Calu3 (cell line): ENCODE measurements around a stretch of chr13.

GRCh38 chr13:106514723-106515731 is 20.4 kb downstream of the EFNB2 start:
- PRO-cap = no peak

GRCh38 chr13:106522962-106523242 is 12.6 kb downstream of the EFNB2 start:
- PRO-cap = no peak

GRCh38 chr13:106561631-106562349 is 6.1 kb downstream of the ARGLU1 start:
- PRO-cap = no peak

DNA sequence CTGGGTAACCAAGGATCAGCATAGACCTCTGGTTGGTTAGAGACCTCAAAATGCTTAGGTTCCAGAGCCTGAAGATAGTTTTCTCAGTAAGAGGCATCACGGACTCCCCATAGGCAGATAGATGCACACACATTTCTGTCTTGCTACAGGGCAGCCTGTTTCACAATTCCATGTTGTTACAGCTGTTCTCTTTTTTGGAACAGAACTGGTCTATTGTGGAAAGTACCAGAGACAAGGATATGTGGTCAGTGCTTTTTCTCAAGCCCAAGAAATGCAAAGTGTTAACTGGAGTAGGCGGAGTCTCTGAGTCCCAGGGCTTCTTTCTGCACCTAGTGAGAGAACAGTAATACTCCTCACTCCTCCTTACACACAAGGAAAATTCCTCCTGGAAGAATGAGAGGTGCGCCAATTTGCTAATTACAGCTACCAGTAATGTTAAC is 141.5 kb upstream of the ARGLU1 start:
- PRO-cap = no peak

DNA sequence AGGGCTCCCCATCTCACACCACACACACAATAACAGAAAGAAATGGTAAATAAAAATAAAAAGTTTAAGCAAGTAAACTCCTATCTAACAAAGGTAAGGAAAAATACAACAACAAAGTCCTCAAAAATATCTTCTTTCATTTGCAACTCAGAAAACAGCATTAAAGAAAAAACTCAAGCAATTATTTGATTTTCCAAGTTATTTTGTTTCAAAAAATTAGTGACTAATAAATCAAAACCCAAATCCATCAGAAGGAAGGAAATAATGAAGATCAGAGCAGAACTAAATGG is 213.6 kb downstream of the NALF1 start:
- PRO-cap = no peak

- PRO-cap = no peak
These were observed 2.2 kb upstream of the TNFSF13B start for GRCh38 chr13:108267388-108267672.

DNA sequence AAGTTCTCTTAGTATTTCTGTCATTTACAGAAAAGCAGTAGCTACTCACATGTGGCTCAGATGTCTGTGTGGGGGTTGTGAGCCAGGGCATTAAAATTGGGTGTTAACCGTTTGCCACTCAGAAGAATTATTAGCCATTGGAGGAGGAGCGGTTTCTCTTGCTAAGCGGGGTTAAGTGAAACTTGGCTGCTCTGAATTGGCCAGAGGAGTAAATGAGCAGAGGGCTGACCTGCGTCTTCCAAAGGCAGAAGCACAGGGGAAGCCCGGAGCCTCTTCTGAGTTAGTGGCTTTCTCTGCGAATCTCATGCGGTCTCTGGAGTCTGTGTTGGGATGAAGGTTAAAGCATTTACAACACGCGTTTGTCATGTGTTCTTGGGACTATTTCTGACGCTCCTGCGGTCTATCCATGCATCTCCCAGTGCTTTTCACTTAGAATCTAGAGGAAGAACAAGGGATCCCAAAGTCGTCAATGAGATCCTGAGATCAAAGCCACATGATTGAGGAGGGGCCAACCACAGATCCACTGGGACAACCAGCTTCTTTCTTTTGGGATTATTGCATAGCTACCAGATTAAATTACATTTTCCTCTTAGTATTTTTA is 132.6 kb upstream of the MYO16 start:
- PRO-cap = no peak

- PRO-cap = no peak
These were observed 75.6 kb downstream of the MYO16 start for GRCh38 chr13:108704786-108705567.

- PRO-cap = no peak
These were observed 511.4 kb downstream of the MYO16 start for GRCh38 chr13:109140828-109141278.

GRCh38 chr13:109155929-109157017 is 526.9 kb downstream of the MYO16 start:
- PRO-cap = no peak

- PRO-cap = no peak
These were observed 391.8 kb downstream of the IRS2 start for GRCh38 chr13:109394469-109395100.

DNA sequence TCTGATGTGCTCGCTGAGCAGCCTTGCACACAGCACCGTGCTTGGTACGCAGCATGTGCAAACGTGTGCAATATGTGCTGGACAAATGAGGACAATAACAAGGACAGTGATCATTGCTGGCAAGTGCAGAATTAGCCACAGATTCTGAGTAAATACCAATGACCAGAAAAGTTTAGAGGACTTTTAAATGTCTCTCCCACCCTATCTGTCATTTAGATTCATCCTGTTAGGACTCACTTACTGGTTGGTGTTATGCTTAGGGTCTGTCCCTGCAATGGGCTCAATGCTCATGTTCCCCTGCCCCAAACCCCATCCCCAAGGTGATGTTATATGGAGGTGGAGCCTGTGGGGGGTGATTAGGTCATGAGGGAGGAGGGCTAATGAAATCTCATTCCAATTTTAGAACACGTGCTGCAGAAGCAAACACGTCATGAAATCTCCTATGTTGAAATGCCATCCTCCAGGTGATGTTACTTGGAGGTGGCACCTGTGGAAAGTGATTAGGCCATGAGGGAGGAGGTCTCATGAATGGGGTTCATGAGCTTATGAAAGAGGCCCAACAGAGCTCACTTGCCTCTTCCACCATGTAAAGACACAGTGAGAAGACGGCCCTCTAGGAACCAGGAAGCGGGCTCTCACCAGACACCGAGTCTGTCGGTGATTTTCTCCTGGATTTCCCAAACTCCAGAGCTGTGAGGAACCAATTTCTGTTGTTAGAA is 391.0 kb downstream of the IRS2 start:
- PRO-cap = no peak

DNA sequence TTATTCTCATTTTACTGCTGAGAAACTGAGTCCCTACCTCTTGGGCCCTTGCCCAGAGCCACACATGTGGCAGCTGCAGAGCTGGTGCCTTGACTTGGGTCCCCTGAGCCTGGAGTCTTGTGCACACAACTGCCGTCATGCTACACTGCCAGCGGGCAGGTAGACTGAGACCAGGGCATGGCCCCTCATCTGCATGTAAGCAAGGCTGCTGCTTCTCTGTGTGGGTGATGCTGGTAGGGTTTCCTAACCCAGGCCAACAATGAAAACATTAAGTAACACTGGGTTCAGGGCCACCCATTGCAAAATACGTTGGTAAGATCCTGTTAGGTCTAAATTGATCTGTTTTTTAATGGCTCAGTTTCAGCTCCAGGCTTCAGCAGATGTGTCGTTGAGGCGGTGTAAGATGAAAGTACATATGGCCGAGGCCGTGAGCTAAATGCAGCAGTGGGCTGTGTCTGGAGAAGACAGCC is 383.4 kb downstream of the IRS2 start:
- PRO-cap = no peak

DNA sequence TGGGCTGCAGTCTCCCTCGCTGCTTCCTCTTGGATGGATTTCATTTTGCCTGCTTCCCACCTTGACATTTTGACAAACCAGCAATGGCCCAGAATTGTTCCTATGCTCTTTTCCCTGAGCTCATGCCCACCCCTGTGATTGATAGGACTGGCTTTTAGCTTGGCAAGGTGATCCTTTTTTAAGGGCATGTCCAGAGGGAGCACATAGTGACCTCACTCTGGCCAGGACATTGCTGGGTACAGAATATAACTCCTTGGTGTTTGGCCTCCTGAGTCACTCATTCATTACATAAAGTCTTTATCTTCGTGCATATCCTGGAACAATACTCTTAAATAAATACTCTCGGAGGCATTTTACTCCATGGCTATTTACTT is 210.2 kb downstream of the IRS2 start:
- PRO-cap = no peak

DNA sequence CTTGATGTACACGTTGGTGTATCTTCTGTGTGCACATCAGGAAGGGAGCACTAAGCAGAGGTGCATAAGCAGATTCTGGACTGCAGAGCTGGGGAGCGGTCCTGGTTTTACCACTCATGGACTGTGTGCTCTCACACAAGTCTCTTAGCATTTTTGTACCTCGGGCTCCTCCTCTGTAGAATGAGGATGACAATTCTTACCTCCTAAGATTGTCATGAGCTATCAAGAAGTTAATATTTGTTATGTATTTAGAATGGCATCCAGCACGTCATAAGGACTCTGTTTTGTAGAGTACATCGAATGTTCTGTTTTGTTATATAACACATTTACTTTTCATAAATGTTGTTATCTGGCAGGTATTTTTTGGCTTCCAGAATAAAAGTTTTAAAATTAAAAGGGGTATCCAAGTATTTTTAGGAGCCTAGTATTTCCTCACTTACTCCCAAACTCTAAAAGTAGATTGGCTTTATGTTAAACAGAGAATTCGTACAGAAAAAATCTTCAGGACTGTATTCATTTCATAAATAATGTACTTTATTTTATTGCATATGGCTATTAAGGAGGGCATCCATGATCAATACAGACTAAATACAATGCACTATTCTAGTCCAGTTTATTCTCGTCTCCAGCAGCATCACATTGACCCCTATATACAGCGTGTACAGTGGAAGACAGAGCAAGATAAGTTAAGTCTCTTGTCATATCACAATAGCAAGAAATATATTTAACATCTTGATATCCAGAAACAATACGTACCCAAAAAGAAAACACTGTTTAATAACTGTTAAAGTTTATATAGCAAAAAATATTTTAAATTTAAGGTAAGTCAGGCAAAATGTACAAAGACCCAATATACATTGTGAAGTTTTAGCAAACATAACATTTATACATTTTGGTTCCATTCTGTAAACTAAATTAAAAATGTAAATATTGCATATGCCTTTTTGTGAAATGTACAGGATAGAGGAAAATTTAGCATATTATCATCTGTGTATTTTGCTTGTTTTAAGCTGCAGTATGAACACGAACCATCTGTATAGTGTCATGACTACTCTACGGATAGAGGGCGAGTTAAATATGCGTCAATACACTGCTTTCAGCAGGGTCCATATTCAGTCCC is 32.7 kb downstream of the IRS2 start:
- PRO-cap = no peak

DNA sequence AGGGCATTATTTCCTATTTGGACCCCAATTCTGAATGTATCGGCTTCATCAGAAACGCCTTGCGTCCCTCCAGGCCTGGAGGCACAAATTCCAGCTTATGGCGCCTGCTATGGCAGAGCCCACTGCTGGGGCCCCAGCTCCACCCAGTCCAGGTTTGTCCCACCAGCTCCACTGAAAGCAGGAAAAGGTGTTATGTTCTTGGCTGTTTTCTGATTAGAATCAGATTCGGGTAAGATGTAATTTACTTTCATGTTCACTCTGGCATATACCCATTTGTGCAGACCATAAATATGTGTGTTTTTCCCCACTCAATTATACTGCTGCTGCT is 6.5 kb downstream of the IRS2 start:
- PRO-cap = no peak

- PRO-cap = no peak
These were observed 2.3 kb downstream of the IRS2 start for GRCh38 chr13:109783883-109784611.

GRCh38 chr13:109790122-109790589 is 3.8 kb upstream of the IRS2 start:
- PRO-cap = no peak

GRCh38 chr13:110171795-110172048 is 135.2 kb downstream of the COL4A1 start:
- PRO-cap = no peak

- PRO-cap = no peak
These were observed 74.8 kb downstream of the COL4A1 start for GRCh38 chr13:110232073-110232579.